Bronchial lymph node (tissue), 1 donor: ENCODE data around the genes BEST1 and FTH1.

DNA sequence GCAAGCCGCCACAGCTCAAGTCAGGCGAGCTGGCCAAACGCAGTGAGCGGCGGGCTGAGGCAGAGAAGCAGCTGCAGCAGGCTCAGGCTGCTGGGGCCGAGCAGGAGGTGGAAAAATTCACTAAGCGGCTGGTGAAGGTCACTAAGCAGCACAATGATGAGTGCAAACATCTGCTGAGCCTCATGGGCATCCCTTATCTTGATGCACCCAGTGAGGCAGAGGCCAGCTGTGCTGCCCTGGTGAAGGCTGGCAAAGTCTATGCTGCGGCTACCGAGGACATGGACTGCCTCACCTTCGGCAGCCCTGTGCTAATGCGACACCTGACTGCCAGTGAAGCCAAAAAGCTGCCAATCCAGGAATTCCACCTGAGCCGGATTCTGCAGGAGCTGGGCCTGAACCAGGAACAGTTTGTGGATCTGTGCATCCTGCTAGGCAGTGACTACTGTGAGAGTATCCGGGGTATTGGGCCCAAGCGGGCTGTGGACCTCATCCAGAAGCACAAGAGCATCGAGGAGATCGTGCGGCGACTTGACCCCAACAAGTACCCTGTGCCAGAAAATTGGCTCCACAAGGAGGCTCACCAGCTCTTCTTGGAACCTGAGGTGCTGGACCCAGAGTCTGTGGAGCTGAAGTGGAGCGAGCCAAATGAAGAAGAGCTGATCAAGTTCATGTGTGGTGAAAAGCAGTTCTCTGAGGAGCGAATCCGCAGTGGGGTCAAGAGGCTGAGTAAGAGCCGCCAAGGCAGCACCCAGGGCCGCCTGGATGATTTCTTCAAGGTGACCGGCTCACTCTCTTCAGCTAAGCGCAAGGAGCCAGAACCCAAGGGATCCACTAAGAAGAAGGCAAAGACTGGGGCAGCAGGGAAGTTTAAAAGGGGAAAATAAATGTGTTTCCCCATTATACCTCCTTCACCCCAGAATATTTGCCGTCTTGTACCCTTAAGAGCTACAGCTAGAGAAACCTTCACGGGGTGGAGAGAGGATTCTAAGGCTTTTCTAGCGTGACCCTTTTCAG lies 3.2 kb downstream of the FEN1 start:
- PRO-cap, result no peak

GRCh38 chr11:61808938-61810115 lies 7.5 kb downstream of the FADS1 start:
- PRO-cap, result no peak

- PRO-cap, result no peak
Measured at GRCh38 chr11:61830175-61831259, 2.4 kb downstream of the FADS2 start.

- PRO-cap, result no peak
Measured at GRCh38 chr11:61870912-61871759, 20.2 kb downstream of the FADS3 start.

GRCh38 chr11:61908773-61909388 lies 8.5 kb downstream of the RAB3IL1 start:
- PRO-cap, result no peak

GRCh38 chr11:61923573-61923935 lies 6.2 kb upstream of the RAB3IL1 start:
- PRO-cap, result bidirectional peak, plus-strand start at chr11:61923824, minus-strand start at chr11:61923695

- PRO-cap, result bidirectional peak, plus-strand start at chr11:61949825, minus-strand start at chr11:61949676
Measured at GRCh38 chr11:61949136-61950533, at the start of gene BEST1. TSS of gene BEST1 (plus strand) at chr11:61950351.

- PRO-cap, result no peak
Measured at GRCh38 chr11:61964464-61964616, 3.1 kb downstream of the FTH1 start.

DNA sequence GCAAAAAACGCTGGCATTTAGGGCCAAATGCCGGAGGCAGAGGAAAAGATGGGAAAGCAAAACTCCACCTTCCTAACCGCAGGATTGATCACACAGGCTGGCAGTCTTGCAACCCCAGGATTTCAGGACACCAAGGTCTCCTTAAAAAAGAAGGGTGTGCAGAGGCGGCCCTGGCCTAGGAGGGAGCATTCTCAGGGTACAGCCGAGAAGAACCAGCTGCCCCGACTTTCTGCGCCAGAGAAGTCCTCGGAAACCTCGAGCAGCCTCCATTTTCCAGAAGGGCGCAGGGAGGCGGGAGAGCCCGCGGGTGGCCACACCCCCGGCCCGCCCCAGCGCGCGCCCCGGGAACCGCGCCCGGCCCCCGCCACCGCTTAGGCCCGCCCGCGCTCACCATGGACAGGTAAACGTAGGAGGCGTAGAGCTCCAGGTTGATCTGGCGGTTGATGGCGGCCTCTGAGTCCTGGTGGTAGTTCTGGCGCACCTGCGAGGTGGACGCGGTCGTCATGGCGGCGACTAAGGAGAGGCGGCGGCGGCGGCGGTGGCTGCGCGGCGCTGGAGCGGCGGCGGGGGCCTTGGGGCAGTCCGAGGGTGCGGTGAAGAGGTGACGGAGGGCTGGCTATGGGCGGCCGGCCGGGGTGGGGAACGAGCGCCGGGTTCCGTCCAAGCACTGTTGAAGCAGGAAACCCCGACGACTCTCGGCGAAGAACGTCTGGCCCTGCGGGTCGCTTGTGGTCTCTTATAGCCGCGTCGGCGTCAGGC lies at the start of gene FTH1:
FTH1 (minus strand) TSS at position 714 of the 759 bp plus-strand sequence.
- PRO-cap, result bidirectional peak, plus-strand start at position 361 of the sequence, minus-strand start at position 248 of the sequence; bidirectional peak, plus-strand start outside the sequence, minus-strand start at position 711 of the sequence

GRCh38 chr11:61968598-61969405 lies 1.4 kb upstream of the FTH1 start:
- PRO-cap, result no peak

- PRO-cap, result bidirectional peak, plus-strand start at chr11:61971920, minus-strand start at chr11:61971596
Measured at GRCh38 chr11:61971158-61972411, 4.2 kb upstream of the FTH1 start.

DNA sequence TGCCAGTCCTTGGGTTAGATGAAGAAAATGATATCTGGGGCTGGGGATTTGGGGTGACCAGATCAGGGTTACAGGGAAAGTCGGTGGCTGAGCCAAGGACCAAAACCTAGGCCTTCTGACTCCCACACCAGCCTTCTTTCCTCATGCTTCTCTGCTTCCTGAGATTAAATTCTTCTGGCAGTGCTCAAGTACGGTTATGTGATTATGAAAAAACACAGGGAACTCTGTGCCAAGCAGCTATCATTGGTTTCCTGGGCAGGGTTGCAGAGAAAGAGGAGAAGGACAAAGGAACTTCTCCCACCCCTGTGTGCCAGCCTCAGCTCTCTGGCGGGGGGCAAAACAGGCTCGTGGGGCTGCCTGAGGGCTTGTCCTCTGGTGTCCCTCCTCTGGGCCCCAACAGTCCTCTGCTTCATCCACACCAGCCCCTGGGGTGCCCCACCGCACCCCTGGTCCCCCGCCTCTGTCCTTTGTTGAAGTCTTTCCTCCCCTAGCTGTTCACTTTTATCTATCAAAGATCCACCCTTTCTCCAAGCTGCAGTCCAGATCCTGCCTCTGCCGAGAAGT lies 11.3 kb upstream of the FTH1 start:
- PRO-cap, result no peak

DNA sequence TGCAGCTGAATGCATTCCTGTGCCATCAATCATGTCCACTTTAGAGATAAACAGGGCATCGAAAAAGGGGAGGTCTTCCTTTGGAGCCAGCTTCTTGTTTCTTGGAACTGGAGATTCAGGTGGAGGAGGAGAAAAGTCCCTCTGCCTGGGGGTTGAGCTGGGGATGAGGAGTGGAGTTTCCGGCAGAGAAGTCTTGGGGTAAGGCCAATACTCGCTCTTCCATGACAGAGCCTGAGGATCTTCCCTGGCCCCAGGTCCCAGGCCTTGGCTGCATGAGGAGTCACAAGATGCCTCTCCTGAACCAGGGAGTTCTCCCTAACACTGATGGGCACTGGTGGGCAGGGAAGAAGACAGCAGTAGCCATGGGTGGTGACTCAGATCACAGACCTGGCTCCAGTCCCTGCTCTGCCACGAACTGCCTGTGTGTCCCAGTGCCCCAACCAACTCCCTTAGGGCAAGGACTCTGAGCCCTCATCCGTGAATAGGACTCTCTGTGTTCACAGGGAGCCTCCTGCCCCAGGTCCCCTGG lies 45.4 kb upstream of the FTH1 start:
- PRO-cap, result no peak

DNA sequence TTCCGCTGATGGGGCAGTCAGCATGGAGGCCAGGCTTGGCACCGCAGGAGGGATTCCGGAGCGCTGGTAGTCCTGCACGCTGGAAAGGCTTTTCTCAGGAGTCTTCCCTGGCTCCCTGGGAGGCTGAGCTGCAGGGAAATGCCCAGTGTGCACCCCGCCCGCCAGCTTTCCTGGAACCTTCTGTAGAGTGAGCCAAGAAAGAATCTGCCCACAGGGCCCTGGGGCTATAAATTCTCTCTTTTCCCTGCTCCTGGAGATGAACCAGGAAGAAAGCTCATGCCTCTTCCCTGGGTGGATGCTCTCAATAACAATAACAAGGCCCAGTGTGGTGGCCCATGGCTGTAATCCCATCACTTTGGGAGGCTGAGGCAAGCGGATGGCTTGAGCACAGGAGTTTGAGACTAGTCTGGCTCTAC lies 46.2 kb upstream of the FTH1 start:
- PRO-cap, result no peak

DNA sequence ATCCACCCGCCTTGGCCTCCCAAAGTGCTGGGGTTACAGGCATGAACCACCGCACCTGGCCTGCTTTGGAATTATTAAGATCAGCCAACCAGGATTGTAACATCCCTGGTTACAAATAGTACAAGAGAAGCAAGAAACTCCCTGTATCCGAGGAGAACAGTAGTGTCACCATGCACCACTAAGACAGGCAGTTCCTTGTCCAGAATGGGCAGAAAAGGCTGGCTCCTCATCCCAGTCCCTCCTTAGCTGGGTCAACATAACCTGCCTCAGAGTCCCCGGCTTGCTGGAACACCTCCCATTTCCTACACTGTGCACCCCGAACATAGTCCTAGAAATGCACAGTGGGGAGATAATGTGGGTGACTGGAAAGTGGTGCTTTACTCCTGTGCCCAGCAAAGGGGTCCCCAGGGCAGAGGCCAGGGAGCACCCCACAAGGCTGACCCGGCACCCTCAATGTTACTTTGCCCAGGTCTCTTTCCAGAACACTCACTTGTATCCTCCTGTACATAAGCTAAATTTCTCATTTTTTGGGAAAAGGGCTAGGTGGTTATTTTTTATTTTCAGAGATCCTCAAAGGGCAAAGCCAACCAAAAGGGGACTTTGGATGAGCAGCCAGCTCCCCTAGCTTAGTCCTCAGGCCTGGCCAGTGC lies 77.0 kb upstream of the INCENP start:
- PRO-cap, result no peak

- PRO-cap, result bidirectional peak, plus-strand start at chr11:62105427, minus-strand start at chr11:62105194
Measured at GRCh38 chr11:62105097-62105561, 18.7 kb upstream of the INCENP start.

GRCh38 chr11:62144646-62145459 lies 21.0 kb downstream of the INCENP start:
- PRO-cap, result no peak

DNA sequence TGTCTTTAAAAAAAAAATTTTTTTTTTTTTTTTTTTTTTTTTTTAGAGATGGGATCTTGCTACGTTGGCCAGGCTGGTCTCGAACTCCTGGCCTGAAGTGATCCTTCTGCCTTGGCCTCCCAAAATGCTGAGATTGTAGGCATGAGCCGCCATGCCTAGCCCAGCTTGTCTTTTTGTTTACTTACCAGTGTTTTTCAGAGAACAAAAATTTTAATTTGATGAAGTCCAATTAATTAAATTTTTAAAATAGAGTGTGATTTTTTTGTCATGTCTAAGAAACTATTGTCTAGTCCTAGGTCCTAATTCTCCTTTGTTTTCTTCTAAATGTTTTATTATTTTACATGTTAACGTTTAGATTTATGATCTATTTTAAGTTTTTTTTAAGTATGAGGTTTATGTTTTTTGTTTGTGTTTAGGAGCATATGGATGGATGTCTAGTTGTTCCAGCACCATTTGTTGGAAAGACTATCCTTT lies 29.9 kb downstream of the INCENP start:
- PRO-cap, result no peak

DNA sequence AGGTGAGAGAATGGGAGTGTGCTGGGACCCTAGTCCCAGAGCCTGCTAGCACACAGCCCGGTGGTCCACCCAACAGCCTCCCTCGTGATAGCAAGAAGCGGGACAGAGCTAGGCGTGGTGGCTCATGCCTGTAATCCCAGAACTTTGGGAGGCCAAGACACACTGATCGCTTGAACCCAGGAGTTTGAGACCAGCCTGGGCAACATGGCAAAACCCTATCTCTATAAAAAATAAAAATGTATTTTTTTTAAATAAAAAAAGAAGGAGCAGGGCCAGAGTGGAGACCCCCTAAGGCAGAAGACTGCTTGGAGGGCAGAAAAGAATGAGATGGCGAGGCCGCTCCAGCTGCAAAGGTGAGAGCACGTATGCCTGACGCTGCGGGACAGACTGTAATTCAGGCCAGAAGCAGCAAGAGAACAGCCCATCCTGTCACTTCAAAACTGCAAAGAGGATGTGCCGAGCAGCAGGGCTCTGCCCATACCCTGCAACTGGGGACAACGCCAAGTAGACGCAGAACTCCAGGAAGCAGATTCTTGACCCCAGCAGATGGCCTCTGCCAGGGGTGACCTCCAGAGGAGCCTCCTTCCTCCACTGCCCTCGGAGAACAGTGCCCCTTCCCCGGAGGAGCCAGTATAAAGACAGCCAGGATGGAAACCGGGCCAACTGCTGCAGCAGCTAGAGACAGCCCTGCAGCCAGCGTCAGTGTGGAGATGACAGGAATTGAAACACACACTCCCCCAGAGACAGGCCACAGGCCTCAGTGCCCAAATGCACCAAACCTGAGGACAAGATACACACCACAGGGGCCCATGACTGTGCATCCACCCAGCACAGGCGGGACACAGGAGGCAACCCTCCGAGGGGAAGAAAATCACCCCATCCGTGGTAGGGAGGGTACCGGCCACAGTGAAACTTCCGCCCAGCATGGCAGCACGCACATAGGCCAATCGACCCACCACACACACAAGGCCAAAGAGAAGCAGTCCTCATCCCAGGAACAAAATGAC lies 5.9 kb downstream of the AHNAK start:
- PRO-cap, result unidirectional peak, plus-strand start at position 662 of the sequence

- PRO-cap, result unidirectional peak, minus-strand start at chr11:62547870; unidirectional peak, minus-strand start at chr11:62547909
Measured at GRCh38 chr11:62547778-62548335, 1.3 kb upstream of the AHNAK start.